Ovary (tissue), 7 donors: ENCODE measurements around a stretch of chr1.

- PRO-cap, 7 experiments: peak in 7 of 7 experiments; most common plus-strand start chr1:20029447 (in 3); most common minus-strand start chr1:20029485 (in 7)
- RAMPAGE, long total RNA, 2 experiments: start-site peak on the plus strand in 1 of 2 experiments, at chr1:20029818-20029858 at its widest, 29 reads per replicate; start-site peak on the minus strand in 1 of 2 experiments, at chr1:20029482-20029488 at its widest, 46 reads per replicate
Measured at GRCh38 chr1:20029142-20030165, 40.5 kb upstream of the PLA2G5 start.

DNA sequence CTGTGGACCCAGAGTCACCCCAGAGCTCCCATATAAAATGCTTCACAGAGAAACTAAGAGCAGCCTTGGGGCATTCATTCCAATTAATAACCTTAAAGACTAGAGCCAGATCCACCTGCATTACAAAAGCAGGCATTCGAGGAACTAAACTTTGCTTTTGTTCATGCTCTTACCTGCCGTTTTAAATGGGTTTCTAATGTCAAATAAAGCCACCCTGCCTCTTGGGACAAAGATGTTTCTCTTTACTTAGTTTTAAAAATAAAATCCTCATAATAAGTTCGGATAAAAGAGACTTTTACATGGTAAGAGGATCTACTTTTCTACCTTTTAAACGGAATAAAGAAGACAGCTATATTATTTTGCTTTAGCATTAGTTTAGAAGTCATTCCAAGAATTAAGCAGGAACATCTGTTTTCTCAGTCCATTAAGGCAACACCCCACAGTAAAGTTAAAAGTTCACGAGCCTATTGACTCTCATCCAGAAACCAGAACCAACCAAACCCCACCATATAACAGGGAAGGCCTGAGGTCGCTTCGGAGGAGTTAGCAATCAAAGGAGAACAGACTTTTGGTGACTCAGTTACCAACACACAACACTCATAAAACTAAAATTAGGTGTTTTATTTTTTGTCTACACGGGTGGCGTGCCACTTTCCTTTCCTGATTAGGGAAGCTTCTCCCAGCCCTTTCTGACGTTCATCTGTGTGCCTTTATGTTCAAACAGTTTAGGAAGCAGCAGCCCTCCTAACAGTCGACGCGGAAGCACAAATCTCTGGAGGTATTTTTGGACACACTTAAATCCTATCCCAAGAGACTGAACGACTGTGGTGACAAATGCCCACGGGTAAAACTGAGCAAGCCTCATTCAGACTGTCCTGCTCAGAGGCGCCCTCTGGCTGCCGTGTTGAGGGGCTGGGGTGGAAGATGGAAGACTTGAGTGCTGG, 8.4 kb upstream of the PLA2G2C start:
- PRO-cap, 7 experiments: no peak in any of the 7 experiments
- RAMPAGE, long total RNA, 2 experiments: no peak in any of the 2 experiments

DNA sequence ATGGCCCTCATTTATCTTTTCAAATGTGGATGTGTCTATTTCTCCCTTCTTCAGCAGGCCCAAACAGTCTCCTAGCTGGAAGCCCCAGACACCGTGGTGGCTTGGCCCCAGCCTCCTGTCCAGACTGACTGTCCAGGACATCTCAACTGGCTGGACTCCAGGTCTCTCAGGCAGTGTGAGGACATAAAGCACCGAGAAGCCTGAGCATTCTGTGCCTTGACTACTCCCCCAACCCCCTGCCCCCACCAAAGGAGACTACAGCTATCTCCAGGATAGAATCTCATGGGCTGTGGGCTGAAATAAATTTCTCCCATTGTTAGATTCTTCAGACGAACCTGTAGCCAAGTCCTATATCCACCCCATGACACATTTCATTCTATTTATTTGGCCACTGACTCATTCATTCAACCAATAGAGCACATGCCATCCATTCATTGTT, 11.4 kb downstream of the VWA5B1 start:
- PRO-cap, 7 experiments: no peak in any of the 7 experiments
- RAMPAGE, long total RNA, 2 experiments: no peak in any of the 2 experiments

GRCh38 chr1:20473023-20473847, 12.8 kb downstream of the CAMK2N1 start:
- PRO-cap, 7 experiments: peak in 6 of 7 experiments; most common plus-strand start chr1:20473434 (in 6); most common minus-strand start chr1:20473290 (in 2)
- RAMPAGE, long total RNA, 2 experiments: no peak in any of the 2 experiments

GRCh38 chr1:20480269-20480826, 5.7 kb downstream of the CAMK2N1 start:
- PRO-cap, 7 experiments: no peak in any of the 7 experiments
- RAMPAGE, long total RNA, 2 experiments: no peak in any of the 2 experiments

DNA sequence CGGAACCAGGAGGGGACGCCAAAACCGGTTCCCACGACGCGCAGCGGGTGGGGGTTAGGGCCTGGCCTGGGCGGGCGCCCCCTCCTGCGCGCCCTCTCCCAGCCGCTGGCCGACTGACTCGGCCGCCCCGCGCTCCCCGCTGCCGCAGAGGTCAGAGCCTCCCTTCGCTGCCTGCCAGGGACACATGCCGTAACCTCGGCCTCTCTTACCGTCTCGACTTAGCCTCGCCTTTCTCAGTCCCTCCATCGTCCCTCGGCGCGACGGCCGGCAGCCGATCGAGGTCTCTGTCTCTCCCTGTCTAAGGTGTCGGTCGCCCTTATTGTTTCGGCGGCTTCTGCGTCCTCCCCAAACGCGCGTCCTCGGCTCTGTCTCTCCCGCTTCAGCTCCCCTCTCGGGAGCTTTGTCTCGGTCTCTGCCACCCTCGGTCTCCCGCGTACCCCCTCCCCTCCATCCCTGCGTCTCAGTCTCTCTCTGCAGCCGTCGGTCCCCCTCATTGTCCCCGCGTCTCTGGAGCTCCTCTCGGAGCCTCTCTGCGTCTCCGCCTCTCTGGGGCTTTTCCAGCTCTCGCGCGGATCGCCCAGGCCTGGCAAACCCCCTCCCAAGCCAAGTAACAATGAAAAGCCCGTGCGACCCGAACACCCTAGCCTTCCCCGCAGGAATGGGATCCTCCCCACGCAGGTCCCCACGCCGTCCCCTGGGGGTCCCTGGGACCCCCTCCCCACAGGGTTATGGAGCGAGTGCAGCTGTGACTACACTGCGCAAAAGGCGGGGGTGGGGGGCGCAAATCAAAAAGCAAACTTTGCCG, 1.6 kb downstream of the CAMK2N1 start:
- PRO-cap, 7 experiments: peak in 7 of 7 experiments; most common plus-strand start position 236 of the sequence (in 6); most common minus-strand start position 509 of the sequence (in 5)
- RAMPAGE, long total RNA, 2 experiments: no peak in any of the 2 experiments

DNA sequence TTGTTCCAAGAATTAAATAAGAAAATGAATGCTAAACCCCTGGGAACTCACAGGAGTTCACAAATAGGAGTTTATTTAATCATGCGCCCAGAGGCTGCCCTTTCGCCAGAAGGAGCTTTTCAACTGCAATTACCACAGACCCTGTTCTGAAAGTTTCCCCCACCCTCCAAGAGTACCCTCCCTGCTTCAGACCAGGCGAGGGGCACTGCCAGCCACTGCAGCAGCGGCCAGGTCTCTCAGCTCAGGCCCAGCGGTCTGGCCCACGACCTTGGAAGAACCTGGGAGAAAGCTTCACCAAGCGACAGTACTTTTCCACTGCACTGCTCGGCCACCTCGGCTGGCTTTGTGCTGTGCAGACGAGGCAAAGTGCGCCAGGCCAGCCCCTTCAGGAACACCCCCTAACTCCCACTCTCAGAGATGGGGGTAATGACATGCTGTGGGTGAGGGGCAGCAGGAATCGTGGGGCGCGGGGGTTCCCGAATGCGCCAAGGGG, 543 bp upstream of the FAM43B start:
- PRO-cap, 7 experiments: peak in 7 of 7 experiments; most common minus-strand start position 347 of the sequence (in 4)
- RAMPAGE, long total RNA, 2 experiments: no peak in any of the 2 experiments

DNA sequence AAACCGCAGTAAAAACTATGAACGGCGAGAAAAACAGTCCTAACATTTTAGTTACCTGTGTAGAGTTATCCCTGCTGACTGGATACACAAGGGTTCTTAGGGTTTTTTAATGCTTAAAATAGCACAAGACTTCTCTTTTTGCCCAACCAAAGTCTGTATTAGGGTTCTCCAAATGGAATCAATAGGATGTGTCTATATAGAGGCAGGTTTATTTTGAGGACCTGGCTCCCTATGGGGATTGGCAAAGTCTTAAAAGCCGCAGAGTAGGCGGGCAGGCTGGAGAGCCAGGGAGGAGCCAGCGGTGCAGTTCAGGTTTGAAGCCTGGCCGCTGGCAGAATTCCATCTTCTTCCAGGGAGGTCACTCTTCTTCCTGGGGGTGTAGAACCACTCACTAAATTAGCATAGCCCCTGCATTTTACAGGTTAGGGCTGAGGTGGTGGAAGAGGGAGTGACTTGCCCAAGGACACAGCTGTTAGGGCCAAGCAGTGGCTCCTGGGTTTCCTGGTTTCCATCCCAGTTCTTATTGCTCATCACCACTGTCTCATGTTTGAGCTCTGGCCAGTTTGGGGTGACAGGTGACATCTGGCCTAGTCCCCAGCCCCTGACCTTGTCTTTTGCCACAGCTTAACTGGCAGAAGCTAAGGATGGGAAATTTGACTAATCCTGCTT, 1.3 kb downstream of the PINK1 start:
- PRO-cap, 7 experiments: no peak in any of the 7 experiments
- RAMPAGE, long total RNA, 2 experiments: no peak in any of the 2 experiments

DNA sequence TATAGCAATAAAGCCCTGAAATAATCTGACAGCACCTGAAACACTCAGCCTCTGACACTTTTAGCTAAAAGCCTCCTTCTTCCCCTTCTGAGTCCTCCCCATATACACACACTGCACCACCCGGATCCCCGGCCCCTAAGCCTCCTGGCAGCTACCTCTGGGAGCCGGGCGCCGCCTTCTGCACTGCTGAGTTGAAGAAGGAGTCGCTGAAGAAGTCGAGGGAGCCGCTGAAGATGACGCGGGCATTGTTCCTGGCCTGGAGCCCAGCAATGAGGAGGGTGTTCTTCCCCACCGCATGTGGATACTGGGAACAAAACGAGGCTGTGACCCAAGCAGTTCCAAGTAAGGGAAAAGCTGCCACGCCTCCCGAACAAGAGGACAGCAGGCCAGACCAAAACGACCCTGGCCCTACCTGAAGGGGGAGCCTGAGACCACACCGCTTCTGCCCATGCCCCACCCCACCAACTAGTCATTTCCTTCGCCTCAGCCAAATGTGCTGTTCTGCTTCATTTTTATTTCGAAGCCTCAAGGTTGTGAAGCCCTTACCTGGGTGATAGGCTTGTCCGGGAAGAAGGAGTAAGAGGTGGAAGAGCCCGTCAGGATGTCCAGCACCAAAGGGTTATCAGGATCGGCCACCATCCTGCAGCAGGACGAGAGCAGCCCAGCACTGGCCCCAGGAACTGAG, 7.0 kb downstream of the DDOST start:
- PRO-cap, 7 experiments: no peak in any of the 7 experiments
- RAMPAGE, long total RNA, 2 experiments: no peak in any of the 2 experiments

DNA sequence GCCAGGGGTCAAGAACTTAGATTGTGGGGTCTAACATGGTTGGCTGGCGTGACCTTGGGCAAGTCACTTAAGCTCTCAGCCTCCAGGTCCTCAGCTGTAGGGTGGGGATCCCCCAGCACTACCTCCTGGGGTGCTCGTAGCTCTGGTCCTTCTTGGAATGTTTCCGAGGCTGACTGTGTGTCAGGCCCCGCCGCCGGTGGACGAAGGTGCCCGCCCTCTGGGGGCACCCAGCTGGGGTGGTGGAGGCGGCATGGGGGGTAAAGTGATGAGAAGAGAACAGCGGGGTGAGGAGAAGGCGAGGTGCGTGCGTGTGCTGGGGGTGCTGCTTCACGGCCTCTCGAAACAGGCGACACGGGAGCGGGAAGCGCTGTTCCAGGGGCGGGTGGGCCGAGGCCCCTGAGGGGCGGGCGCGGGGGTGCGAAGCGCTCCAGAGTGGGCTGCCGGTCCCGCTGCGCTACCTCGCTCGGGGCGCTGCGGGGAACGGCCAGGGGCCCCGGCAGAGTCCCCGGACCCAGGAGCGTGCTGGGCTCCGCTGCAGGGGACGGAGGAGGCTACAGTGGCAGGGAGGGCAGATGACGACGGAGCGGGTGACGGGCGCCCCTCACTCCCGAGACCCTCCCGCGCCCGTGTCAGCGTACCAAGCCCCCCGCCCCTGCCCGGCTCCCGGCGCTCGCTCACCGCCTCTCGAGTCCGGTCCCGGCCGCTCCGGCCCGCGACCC, 1.0 kb downstream of the SH2D5 start:
- PRO-cap, 7 experiments: peak in 2 of 7 experiments; most common plus-strand start position 430 of the sequence (in 2)
- RAMPAGE, long total RNA, 2 experiments: no peak in any of the 2 experiments

DNA sequence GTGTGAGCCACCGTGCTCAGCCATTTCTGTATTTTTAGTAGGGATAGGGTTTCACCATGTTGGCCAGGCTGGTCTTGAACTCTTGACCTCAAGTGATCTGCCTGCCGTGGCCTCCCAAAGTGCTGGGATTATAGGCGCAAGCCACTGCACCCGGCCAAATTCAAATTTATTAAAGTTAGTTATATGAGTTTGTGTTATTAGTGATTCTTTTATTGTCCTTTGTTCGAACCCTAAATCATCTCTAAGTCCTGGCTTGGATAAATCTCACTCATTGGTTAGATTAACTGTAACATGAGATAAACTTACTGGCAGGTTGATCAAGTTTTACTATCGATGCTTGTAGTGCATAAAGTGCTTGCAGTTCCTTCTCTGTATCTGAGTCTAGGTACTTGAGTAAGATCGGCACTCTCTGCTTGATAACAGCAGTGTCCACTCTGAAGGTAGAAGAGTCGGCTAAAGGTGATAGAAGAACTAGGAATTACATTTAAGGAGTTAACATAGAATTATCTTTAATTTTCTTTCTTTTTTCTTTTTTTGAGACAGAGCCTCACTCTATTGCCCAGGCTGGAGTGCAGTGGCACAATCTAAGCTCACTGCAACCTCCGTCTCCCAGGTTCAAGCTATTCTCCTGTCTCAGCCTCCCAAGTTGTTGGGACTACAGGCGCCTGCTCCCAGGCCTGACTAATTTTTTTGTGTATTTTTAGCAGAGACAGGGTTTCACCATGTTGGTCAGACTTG, 23.5 kb upstream of the HP1BP3 start:
- PRO-cap, 7 experiments: no peak in any of the 7 experiments
- RAMPAGE, long total RNA, 2 experiments: no peak in any of the 2 experiments

- PRO-cap, 7 experiments: no peak in any of the 7 experiments
- RAMPAGE, long total RNA, 2 experiments: no peak in any of the 2 experiments
Measured at GRCh38 chr1:20879155-20879660, 92.1 kb upstream of the HP1BP3 start.

- PRO-cap, 7 experiments: no peak in any of the 7 experiments
- RAMPAGE, long total RNA, 2 experiments: no peak in any of the 2 experiments
Measured at GRCh38 chr1:21156088-21157142, 20.3 kb downstream of the EIF4G3 start.

GRCh38 chr1:21270857-21271419, 19.3 kb downstream of the ECE1 start:
- PRO-cap, 7 experiments: no peak in any of the 7 experiments
- RAMPAGE, long total RNA, 2 experiments: no peak in any of the 2 experiments

DNA sequence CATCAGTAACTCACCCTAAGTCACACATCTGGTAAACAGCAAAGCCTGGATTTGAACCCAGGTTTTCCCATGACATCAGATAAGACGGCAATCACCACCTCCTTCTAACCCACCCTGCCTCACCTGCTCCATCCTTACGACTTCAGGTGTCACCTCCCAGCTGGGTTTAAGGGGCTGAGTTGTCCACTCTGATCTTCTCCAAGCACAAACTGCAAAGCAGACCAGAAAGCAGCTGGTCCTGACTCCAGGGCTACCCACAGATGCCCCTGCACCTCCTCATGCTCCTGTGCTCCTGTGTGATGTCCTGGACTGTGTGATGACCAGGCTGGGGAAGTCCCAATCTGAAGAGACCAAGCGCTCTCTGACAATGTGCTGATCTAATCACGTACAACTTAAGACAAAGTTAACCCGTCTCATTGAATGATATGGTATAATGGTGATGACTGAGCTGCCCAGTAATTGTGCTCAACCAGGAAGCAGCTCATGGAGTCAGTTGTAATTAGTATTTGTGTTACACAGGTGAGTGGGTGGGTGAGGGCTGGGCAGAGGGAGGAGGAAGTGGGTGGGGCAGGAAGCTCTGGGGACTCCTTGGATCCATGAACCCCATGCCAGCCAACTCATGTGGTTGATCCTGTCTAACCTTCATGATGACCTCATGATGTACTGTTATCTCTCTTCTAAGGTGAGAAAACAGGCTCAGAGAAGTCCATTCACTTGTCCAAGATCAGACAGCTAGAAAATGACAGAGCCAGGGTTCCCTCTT, 8.6 kb upstream of the ECE1 start:
- PRO-cap, 7 experiments: no peak in any of the 7 experiments
- RAMPAGE, long total RNA, 2 experiments: no peak in any of the 2 experiments

DNA sequence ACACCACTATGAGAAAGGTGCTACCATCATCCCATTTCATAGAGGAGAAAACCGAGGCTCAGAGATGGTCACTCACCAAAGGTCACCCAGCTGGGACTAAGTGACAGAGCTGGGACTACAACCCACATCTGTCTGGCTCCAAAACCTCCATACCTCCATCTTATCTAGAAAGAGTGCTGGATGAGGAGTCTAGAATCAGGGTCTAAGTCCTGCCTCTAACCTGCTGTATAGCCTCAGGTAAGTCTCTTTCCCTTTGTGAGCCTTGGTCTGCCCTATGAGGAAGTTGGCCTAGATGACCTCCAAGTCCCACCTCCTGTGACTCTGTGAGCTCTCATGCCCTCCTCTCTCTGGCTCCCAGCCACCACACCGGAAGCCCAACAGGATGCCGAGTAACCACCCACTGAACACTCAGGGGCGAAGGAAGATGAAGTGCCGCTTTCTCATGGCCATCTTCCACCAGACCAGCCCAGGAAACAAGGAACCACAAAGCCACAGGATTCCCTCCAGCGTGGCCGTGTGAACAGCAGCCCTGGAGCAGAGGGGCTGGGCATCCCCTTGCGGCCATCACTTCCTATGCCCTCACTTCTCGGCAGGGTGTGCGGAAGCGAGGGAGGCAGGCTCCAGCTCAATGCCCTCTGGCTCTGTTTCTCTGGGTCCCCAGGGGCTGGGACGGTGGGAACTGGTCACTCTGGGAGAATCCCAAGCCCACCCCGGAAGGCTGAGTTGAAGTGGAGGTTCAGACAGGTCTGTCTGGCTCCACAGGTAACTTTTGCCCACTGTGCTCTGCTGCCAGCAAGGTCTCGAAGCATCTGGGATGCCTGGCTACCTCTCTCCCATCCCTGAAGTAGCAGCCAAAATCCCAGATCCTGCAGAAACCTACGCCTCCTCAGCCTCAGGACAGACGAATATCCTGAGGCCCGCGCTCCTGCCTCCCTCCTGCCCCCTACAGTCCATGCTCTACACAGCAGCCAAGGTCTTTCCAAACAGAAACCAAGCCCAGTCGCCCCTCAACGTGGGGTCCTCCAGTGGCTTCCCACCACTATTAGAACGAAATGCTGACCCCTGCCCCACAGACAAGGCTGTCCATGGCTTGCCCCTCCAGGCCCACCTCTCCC, 44.0 kb upstream of the ECE1 start:
- PRO-cap, 7 experiments: peak in 5 of 7 experiments; most common plus-strand start position 400 of the sequence (in 2); most common minus-strand start position 846 of the sequence (in 1)
- RAMPAGE, long total RNA, 2 experiments: no peak in any of the 2 experiments

DNA sequence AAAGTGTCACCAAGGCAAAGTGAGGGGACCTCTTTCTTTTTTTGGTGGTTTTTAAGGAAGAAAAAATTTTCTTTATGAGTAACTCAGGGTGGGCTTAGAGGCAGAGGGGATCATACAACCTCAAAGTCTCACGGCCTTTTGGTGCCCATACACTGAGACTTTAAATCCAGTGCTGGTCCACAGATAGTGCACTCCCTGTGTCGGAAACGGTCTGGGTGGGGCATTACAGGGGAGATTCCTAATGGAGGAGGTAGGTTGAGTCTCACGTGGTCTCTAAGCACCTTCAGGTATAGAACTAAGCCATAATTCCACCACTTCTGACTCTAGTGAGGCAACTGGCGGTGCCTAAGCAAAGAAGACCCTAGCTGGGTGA, 53.5 kb upstream of the ECE1 start:
- PRO-cap, 7 experiments: peak in 6 of 7 experiments; most common plus-strand start position 191 of the sequence (in 4); most common minus-strand start position 140 of the sequence (in 1)
- RAMPAGE, long total RNA, 2 experiments: no peak in any of the 2 experiments

DNA sequence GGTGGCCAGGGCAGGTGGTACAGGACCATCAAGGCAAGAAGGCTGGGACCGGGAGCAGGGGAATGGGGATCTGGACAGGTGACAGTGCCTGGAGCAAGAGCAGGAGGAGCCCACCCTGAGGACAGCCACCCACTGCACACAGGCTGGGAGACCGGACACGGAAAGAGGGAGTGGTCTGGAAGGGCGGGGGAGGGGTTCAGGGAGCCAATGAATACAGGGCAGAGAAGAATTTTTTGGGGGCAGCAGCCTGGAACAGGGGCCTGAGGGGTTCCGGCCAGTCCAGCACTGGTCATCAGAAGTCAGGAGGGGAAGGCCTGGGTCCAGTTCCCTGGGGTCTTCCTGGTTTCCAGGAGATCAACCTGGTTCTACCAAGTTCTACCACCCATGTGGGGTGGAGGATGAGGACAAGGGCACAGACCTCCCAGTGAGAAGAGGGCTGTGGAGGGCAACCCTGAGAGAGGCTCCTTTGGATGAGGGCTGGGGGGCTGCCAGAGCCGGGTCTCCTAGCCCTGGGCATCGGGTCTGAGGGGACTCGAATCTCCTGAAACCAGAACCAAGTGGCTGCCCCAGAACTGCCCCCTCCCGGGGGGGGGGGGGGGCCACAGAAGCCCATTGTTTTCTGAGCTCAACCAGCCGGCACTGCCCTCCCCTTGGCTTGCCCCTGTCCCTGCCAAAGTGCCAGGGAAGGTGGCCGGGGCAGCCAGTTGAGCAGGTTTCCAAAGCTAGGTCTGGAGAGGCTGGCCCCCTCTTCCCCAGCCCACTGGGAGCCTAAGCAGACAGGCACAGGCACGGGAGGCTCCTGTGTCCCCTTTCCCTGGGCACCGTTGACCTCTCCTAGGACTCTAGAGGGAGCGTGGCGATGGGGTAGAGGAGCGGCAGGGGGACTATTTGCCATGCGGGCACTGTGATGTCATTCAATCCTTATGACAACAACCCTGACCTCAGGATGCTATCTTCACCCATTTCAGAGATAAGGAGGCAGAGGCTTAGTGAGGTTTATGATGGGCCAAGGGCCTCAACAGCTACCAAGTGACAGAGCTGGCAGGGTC, 35.4 kb downstream of the RAP1GAP start:
- PRO-cap, 7 experiments: no peak in any of the 7 experiments
- RAMPAGE, long total RNA, 2 experiments: no peak in any of the 2 experiments

- PRO-cap, 7 experiments: no peak in any of the 7 experiments
- RAMPAGE, long total RNA, 2 experiments: no peak in any of the 2 experiments
Measured at GRCh38 chr1:21635028-21635656, 34.0 kb downstream of the RAP1GAP start.

GRCh38 chr1:21728311-21728830, 54.6 kb downstream of the USP48 start:
- PRO-cap, 7 experiments: no peak in any of the 7 experiments
- RAMPAGE, long total RNA, 2 experiments: no peak in any of the 2 experiments